Measurements from ENCODE around the gene HTT.

DNA sequence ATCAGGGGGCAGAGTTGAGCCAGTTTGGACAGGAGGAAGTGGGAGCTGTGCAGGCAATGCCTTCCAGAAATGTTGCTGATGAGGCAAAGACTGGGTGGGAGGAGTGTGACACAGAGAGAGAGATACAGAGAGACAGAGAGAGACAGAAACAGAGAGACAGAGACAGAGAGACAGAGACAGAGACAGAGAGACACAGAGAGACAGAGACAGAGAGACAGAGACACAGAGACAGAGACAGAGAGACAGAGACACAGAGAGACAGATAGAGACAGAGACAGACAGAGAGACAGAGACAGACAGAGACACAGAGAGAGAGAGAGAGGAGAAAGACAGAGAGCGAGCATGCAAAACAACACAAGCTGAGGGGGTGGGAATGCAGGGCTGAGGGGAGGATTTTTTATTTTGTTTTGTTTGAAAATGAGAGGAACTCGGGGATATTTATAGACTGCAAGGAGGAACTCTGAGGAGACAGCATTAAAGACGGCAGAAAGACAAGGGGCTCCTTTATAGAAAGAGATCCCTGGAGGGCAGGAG lies 1.9 kb upstream of the HAUS3 start:
- PRO-cap, result no peak

GRCh38 chr4:2260974-2261654 lies 795 bp downstream of the MXD4 start:
- PRO-cap, result bidirectional peak, plus-strand start at chr4:2261594, minus-strand start at chr4:2261499

DNA sequence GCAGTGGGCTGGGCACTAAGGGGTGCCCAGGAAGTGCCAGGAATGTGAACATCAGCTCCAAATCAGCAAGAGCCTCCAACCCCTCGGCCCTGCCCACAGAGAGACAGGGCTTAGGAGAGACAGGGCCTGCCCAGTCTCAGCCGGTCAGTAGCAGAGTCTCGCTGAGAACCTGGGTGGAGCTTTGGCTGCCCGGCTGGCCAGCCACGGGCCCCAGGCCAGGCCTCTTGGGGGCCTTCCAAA lies 4.2 kb upstream of the MXD4 start:
- PRO-cap, result no peak

DNA sequence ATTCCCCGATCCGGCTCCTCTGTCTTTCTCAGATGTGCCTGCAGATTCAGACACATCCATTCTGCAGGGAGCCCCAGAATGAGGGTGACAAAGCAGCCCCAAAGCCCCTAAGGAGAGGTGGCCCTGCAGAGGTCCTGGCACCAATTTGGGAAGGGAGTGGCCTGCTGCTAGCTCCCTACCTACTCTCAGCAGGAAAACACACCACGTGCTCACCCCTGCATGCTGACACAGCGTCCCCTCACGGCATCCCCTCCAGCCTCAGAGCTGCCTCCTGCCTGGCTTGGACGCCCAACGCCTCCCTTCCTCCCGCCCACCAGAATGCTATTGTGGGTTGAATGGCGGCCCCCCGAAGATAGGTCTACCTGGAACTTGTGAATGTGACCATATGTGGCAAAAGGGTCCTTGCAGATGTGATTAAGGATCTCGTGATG lies 28.8 kb downstream of the ZFYVE28 start:
- PRO-cap, result no peak

- PRO-cap, result no peak
Observed at GRCh38 chr4:2515323-2516316, 20.8 kb upstream of the FAM193A start.

DNA sequence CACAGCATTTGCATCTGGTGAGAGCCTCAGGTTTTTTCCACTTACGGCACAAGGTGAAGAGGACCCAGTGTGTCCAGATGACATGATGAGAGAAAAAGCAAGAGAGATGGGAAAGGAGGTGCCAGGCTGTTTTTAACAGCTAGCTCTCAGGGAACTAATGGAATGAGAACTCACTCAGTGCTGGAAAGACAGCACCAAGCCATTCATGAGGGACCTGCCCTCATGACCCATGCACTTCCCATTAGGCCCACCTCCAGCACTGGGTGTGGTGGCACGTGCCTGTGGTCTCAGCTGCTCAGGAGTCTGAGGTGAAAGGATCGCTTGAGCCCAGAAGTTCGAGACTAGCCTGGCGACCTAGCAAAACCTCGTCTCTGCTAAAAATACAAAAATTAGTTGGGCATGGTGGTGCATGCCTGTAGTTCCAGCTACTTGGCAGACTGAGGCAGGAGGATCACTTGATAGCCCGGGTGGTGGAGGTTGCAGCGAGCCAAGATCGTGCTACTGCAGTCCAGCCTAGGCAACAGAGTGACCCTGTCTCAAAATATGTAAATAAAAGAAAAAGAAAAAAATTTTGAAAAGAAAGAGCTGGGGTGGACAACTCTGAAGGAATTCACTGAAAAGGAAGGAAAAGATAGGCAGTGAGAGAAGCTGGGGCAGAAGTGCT lies 50.8 kb downstream of the FAM193A start:
- PRO-cap, result no peak

GRCh38 chr4:2597341-2597775 lies 60.9 kb downstream of the FAM193A start:
- PRO-cap, result no peak

GRCh38 chr4:2778529-2779036 lies 14.3 kb upstream of the SH3BP2 start:
- PRO-cap, result no peak

DNA sequence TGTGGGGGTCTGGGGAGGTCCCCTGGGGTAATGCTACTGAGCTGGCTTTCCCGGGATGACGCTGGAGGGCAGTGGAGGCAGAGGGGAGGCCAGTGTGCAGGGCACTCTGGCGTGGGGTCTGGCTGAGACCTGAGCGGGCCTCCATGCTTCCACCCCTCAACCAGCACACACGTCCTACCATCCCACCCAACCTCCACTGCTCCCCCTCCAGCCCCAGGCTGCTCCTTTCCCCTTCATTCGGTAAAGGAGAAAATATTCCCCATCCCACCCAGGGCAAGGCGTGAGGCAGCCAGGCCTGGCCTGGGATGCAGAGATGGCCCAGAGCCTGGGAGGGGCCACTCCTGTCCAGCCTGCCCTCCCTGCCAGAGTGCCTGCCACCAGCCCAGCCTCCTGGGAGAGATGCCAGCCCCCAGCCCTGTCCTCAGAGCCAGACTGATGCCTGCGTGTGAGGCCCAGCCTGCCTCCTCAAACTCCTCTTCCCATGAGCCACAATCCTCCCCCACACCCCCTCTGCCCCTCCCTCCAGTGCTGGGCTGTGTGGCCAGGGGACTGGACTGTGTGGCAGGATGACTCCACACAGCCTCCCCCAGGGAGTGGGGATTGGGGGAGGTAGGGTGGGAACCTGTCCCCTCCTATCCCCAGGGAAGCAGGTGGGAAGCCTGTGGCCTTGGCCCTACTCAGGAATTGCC lies 4.5 kb upstream of the SH3BP2 start:
- PRO-cap, result no peak

GRCh38 chr4:2809535-2809982 lies 16.7 kb downstream of the SH3BP2 start:
- PRO-cap, result no peak

DNA sequence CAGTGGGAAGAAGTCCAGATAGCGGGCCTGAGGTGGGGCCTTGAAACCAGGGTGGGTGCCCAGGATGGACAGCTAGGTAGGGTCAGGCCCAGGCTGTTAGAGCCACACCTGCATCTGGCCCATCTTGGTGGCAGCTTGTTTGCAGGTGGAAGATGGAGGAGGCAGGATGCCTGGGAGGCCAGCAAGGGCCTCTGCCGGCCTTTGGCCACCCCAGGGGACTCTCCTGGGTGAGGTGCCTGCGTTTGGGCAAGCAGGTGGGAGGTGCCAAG lies 24.5 kb downstream of the SH3BP2 start:
- PRO-cap, result no peak

- PRO-cap, result unidirectional peak, minus-strand start at chr4:2862641
Observed at GRCh38 chr4:2862410-2863042, 18.9 kb downstream of the ADD1 start.

GRCh38 chr4:2932720-2933246 lies 1.8 kb downstream of the MFSD10 start:
- PRO-cap, result no peak

- PRO-cap, result no peak
Observed at GRCh38 chr4:2935079-2935731, 580 bp upstream of the MFSD10 start.

GRCh38 chr4:3047543-3048323 lies 26.7 kb upstream of the HTT start:
- PRO-cap, result no peak

GRCh38 chr4:3074290-3074794 lies at the start of gene HTT:
Gene HTT (plus strand): TSS chr4:3074681.
- PRO-cap, result unidirectional peak, plus-strand start at chr4:3074690

DNA sequence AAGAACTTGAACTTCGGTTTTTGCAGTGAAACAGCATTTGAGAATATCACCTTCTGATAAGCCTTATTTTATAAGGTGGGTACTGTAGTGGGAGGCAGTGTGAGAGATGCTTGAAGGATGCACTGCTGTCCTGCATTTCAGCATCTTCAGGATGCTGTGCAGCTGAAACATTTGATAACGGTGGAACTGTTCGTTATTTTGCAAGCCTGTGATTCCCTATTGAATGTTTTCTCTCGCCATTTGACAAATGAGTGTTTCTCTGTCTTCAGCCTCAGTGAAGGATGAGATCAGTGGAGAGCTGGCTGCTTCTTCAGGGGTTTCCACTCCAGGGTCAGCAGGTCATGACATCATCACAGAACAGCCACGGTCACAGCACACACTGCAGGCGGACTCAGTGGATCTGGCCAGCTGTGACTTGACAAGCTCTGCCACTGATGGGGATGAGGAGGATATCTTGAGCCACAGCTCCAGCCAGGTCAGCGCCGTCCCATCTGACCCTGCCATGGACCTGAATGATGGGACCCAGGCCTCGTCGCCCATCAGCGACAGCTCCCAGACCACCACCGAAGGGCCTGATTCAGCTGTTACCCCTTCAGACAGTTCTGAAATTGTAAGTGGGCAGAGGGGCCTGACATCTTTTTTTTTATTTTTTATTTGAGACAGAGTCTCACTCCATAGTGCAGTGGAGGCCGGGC lies 52.7 kb downstream of the HTT start:
- PRO-cap, result no peak

GRCh38 chr4:3203862-3204483 lies 45.0 kb upstream of the MSANTD1 start:
- PRO-cap, result no peak

DNA sequence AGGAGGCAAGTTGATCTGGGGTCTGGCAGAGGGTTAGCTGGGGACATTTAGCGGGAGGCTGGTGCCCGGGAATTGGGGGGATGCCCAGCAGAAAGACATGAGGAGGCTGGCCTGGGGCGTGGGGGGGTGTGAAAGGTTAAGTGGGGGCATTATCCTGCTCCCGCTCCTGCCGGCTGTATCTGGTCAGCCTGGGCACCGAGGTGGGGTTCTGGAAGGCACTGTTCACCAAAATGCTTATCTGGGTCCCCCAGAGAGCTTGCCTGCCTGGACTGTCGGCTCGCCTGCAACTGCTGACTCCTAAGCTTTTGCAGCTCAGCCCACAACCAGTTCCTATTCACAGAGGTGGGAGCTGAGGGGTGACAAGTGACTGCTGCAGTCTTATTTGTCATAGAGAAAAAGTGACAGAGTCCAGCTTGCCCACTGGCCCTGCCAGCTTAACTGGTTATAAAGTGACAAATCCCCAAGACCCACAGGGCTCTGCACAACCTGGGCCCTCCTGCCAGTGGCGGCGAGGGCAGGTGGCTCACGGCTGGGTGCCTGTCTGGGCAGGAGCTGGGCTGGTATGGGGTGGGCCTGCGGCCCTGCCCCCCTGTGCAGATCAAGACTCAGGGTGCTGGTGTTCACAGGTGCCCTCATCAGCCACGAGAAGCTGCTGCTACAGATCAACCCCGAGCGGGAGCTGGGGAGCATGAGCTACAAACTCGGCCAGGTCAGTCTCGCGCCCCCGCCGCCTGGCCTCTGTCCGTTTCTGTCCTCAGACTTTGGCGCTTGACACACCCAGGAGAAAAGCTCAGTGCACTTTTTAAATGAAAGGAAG lies 23.7 kb upstream of the MSANTD1 start:
- PRO-cap, result no peak

DNA sequence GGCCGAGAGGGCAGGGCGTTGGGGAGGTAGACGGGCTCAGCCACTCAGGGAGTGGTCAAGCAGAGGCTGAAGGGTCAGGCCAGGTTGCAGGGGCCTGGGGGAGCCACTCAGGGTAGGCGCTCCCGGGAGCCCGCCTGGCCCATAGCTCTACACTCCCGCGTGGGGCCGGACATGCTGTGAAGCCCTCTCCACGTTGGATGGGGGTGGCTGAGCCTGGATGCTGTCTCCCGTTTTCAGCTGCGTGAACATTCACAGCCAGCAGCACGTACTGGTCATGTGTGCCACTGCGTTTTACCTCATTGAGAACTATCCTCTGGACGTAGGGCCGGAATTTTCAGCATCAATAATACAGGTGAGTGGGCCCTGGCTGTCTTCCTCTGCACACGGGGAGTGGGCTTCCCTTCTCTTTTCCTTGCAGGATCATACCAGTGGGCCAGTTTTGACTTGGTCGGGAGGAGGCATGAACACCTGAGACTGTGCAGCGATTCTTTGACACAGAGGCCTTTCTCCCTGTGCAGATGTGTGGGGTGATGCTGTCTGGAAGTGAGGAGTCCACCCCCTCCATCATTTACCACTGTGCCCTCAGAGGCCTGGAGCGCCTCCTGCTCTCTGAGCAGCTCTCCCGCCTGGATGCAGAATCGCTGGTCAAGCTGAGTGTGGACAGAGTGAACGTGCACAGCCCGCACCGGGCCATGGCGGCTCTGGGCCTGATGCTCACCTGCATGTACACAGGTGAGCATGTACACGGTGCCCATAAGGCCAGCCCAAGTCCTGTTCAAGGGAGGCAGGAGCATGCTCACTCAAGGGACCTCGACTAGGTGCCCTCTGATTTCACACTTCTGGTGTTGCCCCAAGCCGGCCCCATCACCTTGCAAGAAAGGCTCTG lies 13.7 kb upstream of the MSANTD1 start:
- PRO-cap, result no peak